Left cardiac atrium (tissue), 1 donor: ENCODE measurements around a stretch of chr17.

GRCh38 chr17:1455060-1455794, 805 bp downstream of the CRK start:
- PRO-cap: unidirectional peak, plus-strand start at chr17:1455400; unidirectional peak, plus-strand start at chr17:1455503

GRCh38 chr17:1471820-1472221, 15.8 kb upstream of the CRK start:
- PRO-cap: no peak

- PRO-cap: bidirectional peak, plus-strand start at chr17:1491769, minus-strand start at chr17:1491678
Measured at GRCh38 chr17:1491472-1492495, 702 bp downstream of the MYO1C start.

DNA sequence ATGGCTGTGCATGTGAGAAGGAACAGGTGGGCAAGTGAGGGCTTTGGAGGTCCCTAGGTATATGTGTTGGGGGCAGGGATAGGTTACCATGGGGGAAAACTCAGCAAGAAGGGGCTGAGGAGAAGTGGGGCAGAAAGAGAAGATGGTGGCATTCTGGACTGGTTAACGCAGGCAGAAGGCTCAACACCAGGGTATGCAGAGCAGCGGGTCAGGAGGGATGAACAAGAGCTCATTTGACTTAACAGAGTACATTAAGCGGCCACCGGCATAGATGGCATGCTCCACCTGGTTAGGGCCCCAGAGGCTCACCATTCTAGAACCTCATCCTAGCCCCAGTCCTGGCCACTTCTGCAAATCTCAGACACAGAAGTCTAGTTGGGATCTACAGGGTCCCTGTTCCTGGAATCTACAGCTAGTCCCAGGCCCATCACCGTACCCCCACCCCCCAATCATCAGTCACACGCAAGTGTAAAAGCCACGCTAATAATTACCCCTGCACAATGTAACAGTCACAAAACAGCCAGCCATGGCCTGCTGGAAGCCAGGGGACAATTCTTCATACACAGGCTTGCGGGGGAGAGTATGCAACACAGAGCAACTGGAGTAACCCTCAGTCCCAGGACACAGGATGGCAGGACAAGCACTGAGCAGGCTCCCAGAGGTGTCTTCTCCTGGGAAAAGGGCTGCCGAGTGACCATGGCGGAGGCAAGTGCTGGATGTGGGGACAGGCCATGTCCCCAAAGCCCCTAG, 1.8 kb upstream of the MYO1C start:
- PRO-cap: no peak

DNA sequence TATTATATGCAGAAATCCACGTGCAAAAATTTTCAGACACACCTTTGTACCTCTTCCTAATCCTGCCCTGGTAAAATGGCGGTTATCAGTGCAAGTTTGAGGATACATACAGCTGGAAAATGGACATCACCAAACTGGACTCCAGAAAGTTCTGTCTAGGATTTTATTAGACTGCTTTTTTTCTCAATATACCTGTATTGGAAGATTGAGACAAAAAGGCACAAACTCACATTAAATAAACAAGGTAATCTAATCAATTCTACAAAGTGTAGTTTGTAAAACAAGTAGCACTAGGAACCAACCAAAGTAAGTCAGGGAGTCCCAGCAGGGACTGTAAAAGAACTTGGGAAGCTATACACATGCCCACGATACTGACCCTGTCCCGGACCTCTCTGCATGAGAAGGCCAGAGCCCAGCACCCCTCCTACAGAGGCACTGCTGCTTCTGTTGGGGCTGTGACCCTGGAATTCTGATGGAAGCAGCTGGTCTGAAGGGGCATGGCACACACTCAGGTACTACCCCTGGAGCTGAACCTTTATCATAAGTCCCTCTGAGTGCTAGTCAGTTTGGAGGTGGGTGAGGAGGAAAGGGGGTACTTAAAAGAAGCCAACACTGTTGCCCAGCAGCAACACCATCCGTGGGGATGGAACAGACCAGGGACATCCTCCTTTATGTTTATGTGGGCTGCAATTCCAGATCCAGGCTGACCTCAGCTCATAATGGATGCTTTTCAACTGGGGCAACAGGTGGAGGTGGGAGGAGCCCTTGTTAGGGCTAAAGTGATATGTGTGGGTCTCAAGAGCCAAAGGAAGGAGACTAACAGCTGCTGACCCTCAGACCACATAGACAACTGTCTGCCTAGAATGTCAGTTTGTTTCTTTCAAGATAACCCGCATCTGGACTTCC, 1.7 kb upstream of the INPP5K start:
- PRO-cap: no peak

GRCh38 chr17:1533638-1534368, 17.4 kb upstream of the INPP5K start:
- PRO-cap: bidirectional peak, plus-strand start at chr17:1533999, minus-strand start at chr17:1533727

DNA sequence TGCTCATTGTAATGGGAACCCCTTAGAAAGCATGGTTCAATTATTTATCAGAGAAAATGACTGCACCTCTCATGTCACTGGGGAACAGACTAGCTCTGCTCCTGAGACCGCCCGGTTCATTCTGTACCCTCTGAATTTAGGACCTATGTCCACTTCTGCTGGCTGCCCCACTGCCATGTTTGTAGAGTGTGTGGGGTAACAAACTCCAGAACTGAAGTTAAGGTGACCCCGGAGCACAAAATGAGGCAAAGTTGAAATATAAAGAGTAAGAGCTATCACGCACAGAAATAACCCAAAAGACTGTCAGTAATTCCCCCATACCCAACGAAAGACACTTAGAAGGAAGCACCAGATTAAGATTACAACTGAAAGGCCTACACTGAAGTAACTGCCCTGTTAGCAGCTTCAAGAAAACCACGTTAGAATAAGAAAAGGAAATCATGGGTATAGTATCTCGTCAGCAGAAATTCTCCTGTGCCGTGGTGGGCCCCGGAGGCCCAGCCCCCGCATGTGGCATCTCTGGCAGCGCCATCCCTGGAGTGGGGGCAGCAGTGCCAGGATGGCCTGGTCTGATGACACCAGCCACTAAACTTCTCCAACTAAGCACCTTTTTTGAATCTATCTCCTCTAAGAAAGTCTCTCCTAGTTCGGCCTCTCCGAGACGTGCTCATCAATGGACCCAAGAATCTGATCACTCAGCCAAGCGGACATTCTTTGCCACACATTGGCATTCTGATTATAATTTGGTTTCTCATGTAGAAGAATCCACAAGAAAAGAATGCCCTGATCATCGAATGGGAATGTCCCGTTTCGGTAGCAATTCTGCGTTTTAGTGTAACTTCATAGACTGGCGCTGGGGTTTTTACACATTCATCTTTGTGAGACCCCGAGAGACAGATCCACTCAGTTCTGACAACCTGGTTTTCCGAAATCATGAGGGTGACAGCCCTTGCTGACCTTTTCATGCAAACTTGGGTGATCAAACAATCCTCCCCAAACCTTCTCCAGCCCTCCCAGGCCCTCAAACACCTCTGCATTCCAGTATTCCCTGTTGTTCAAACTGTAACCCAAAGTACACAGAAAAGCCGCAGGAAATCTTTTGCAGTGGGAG, 18.7 kb downstream of the PITPNA start:
- PRO-cap: no peak

DNA sequence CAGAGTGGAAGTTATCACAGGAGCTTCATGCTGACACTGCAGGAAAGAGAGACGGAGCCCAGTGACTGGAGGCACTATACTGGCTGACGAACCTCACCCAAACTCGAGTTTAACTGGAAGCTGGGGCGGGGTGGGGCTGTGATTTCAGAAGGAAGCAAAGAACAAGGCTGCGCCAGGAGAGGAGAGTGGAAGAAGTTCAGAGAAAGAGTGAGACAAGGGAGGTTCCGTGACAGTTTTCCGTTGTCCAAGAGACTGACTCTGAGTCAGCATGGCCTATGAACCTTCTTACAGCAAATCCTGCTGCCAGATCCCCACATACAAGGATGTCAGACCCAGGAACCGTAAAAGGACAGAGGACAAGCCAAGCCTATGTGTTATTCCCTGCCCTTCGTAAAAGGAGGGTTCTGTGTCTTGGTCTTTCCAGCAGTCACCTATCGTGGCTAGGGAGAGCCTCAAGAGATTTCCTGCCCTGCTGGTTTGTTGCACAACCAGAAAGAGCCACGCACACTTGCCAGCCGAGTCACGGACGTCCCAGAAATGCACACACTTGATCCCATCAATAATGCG, 5.1 kb downstream of the PITPNA start:
- PRO-cap: no peak

GRCh38 chr17:1560071-1560966, 2.3 kb downstream of the PITPNA start:
- PRO-cap: no peak

GRCh38 chr17:1606942-1607905, 21.4 kb downstream of the SLC43A2 start:
- PRO-cap: no peak

DNA sequence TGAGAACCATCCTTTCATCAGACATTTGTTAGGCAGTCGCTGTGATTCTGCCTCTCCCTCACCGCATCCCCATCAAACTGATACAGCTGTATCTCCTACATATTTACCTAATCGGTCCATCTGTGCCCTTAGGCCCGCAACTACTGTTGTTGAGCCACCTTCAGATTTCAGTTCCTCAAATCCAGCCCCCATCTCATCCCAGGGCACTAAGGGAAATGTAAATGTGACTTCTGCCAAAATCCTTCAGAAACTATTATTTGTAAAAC, 2.1 kb upstream of the SLC43A2 start:
- PRO-cap: no peak

GRCh38 chr17:1679510-1680039, 5.1 kb downstream of the PRPF8 start:
- PRO-cap: no peak

DNA sequence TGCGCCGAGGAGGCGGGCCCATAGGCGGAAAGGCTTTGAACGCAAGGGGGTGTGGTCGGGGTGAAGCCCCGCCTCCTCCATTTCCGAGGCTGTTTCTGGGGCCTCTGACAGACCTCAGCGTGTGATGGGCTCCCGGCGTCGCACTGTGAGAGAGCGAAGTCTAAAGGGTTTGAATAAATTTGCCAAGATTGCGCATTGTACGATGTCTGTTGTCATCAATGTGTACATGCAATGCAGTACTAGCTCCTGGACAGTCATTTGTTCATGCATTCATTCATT, 223 bp upstream of the PRPF8 start:
- PRO-cap: bidirectional peak, plus-strand start at position 81 of the sequence, minus-strand start outside the sequence

- PRO-cap: bidirectional peak, plus-strand start at chr17:1714902, minus-strand start at chr17:1714751
Measured at GRCh38 chr17:1714028-1714812, 4.0 kb upstream of the TLCD2 start.

DNA sequence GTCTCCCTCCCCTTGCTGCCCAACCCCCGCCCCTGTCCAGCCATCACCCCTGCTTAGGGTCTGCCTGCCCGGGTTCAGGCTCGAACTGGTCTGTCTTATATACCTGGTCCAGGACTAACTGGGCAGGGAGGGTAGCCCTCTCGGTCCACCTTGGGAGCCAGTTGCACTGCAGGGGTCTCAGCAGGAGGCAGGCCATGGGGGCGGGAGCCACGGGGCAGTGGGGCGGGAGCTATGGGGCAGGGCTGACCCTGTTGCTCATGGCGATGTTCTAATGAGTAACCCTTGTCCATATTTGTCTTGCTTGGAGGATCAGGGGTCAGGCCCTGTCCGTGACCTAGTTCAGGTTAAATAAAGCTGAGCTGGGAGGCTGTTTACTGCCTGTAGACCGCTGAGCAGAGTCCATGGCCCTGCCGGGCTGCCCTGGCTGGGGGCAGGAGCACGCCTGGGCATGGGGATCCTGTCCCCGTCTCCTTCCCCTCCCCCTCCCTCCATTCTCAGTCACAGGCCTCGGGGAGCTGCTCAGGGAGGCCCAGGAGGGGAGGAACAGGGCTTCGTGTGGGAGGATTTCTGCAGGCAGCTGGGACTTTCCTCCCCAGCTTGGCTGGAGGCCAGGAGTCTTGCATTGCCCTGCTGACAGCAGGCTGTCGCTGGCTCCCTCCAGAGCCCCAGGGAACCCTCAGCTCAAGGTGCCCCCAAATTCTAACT, 6.3 kb upstream of the SERPINF2 start:
- PRO-cap: no peak

DNA sequence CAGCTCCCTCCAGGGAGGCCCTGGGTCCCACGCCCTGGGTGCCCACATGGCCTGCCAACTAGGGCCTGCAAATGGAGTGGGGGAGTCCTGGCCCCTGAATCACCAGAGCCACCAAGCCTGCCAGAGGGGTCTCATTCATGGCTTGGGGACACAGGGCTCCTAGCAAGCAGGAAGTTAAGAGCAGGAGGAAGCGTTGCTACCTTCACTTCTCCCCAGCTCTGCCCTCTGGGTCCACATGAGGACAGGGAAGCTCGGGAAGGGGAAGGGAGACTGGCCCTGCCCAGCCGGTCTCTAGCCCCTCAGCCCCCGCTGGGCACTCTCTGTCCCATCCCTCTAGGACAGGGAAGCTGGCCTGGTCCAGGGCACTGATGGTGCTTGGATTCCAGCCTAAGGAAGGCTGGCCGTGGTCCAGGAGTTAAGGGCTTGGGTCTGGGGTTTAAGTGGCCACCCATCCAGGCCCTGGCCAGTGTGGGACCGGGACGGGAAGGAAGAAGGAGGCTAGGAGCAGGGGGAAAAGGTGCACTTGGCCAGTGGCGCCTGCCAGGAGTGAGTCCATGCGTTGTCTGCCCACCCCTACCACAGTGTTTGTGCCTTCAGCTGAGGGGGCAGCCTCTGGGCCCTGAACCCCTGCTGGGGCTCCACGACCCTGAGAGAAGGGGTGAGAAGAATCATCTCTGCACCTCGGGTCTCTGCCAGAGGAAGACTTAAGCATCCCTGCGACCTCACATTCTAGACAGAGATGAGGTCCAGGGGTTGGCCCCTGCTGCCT, 4.7 kb upstream of the SERPINF2 start:
- PRO-cap: no peak

DNA sequence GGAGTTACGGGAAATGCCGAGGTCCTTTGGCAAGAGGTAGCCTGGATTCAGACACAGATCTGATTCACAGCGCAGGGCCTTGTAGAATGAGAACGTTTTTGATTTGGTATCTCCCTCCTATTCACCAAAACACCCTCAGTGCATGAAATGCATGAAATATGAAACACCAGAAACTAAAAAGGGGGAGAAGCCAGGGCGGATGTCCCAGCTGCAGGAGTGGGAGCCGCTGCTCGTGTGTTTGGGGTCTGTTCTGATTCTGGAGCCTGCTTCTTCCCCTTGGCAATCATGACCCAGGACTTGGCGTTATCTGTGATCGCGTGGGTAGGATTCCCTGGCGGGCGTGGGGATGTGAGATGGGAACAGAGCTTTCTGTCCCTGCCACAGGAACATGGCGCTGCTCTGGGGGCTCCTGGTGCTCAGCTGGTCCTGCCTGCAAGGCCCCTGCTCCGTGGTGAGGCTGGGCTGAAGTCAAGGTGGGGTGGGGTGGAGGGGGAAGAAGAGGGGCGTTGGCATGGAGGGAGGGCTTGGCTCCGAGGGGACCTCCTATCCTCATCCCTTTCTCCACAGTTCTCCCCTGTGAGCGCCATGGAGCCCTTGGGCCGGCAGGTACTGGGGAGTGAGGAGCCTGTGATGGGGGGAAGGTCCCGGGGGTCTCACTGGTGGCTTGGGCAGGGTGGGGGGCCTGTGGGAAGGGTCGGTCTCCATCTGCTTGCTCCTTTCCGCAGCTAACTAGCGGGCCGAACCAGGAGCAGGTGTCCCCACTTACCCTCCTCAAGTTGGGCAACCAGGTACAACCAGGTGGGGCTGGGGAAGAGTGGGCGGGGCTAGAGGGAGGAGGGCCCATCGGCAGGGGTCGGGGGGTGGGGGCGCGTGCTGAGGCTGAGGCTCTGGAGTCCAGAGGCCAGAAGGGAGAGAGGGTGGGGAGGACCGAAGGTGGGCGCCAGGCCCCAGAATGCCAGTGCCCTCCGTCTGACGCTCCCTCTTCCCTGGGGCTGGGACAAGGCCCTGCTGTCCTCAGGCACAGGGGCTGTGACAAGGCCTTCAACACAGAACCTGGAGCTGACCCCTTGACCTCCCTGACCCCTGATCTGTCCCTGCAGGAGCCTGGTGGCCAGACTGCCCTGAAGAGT, 2.3 kb downstream of the SERPINF2 start:
- PRO-cap: no peak

DNA sequence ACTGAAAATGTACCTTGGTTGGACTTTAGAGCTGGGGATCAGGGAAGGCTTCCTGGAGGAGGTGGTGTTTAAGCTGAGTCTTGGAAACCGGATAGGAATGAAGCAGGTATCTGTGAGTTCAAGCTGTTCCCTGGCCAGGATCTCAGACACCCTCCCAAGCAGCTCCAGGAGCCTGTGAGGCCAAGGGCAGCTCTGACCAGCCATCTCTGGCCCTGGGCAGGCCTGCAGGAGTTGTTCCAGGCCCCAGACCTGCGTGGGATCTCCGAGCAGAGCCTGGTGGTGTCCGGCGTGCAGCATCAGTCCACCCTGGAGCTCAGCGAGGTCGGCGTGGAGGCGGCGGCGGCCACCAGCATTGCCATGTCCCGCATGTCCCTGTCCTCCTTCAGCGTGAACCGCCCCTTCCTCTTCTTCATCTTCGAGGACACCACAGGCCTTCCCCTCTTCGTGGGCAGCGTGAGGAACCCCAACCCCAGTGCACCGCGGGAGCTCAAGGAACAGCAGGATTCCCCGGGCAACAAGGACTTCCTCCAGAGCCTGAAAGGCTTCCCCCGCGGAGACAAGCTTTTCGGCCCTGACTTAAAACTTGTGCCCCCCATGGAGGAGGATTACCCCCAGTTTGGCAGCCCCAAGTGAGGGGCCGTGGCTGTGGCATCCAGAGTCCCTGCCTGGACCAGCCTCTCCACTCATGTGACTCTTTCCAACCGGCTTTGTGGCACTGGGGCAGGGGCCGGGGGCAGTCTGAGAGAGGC, 7.8 kb upstream of the SERPINF1 start:
- PRO-cap: no peak

GRCh38 chr17:1810647-1811147, 19.0 kb downstream of the SMYD4 start:
- PRO-cap: no peak

GRCh38 chr17:1843764-1844382, 14.1 kb downstream of the RPA1 start:
- PRO-cap: no peak